Upper lobe of left lung (tissue), 5 donors: ENCODE measurements around a stretch of chr14.

DNA sequence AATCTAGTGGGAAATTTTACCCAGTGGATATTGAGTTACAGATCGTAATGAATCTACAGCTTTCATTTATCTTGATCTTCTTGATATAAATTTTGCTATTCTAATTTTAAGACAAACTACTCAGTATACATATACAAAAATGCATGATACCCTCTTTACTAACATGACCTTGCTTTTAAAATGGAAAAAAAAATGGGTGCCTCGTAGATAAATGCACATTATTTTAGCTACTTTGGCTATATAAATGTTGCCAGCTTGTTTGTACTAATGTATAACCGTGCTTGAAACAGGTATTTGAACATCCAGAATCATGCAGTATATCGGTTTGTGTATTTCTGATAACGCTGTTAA is 409 bp upstream of the ATL1 start:
- PRO-cap, 2 experiments, result no peak in any of the 2 experiments
- RAMPAGE, long total RNA, 4 experiments, result no peak in any of the 4 experiments

- PRO-cap, 2 experiments, result peak in 2 of 2 experiments; most common plus-strand start chr14:50561209 (in 1); most common minus-strand start chr14:50561220 (in 2)
- RAMPAGE, long total RNA, 4 experiments, result no peak in any of the 4 experiments
These were observed 978 bp downstream of the ATL1 start for GRCh38 chr14:50560903-50561342.

- PRO-cap, 2 experiments, result no peak in any of the 2 experiments
- RAMPAGE, long total RNA, 4 experiments, result no peak in any of the 4 experiments
These were observed 8.3 kb downstream of the SAV1 start for GRCh38 chr14:50659745-50660247.

DNA sequence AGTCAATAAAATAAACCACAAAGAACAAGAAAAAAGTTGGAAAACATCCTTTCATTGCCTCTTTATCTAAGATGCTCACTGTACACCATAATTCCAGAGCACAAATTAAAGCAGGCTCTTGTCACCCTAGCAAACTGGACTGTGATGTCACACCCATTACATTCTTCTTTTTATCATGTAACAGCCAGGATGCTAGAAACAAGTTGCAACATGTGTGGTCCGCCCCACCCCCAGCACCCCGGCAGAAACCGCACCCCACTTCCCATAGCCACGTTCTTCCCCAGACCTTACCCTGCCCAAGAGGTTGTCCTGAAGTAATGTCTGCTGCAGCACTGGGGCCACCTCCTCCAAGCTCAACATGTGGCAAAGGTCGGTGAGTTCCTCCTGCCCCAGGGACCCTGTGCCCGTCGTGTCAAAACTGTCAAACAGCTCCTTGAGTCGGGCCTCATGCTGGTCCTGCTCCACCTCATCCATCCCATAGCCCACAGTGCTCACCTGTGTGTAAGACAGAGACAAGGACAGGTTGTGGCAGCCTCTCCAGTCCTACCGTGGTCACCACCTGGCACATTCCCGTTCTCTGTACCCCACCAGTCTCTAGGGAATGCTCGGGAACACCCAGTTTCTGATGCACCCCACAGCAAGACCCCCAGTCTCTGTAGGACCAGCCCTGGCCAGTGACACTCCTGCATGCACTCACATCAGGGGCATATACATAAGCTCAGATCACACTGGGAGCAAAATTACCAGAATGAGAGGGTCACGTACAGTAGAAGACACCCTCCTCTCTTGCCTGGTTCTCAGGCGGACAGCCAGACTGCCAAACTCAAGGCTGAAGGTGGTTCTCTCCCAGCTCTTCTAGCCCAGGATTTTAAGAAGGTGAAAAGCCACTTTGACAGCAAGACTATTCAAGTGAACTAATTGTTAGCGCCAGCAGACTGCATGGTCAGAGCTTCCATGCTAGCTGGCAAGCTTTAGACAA is 9.1 kb downstream of the NIN start:
- PRO-cap, 2 experiments, result no peak in any of the 2 experiments
- RAMPAGE, long total RNA, 4 experiments, result no peak in any of the 4 experiments

DNA sequence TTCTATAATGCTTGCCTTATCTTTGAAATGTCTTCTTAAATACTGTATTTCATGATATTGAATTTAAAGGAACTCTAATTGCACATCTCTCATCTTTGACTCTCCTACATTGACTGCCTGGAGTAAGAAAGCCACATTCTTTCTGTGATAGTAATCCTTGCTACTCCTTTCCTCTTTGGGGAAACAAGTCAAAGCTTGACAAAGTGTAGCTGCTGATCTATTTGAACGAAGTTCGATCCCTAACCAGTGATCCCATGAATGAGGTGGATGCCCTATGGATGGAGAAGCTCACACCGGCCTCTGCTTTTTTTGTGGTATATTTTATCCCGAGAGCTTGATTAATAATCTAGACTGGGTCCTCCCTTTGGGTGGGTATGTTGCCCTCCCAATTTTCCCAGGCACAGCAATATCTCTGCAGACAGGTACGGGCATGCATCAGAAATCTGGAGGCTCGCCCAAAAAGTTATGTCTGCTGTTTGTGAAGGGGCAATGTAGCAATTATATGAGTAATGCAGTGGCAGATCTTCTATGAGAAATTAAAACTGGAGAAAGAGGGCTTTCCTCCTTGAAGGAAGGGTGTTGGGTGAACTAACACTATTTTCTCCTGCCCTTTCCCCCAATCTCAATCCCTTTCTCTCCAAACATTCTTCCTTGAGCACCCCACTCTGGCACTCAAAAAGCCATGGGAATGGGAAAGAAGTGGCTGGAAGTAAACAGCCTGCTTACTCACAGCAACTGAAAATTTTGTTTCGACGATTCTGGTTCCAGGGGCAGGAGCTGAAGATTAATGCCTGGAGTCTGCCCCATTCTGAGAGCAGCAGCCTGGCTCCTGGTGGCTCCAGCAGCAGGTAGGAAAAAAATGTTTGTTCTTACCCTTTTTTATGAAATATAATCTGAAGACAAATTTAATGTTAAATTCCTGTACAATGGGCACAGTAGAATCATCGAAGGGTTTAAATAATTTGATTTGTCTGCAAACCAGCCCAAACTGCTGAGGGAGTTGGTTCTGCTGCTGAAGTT is 162.8 kb upstream of the FRMD6 start:
- PRO-cap, 2 experiments, result no peak in any of the 2 experiments
- RAMPAGE, long total RNA, 4 experiments, result no peak in any of the 4 experiments

- PRO-cap, 2 experiments, result no peak in any of the 2 experiments
- RAMPAGE, long total RNA, 4 experiments, result no peak in any of the 4 experiments
These were observed 18.2 kb downstream of the FRMD6 start for GRCh38 chr14:51669948-51670187.

DNA sequence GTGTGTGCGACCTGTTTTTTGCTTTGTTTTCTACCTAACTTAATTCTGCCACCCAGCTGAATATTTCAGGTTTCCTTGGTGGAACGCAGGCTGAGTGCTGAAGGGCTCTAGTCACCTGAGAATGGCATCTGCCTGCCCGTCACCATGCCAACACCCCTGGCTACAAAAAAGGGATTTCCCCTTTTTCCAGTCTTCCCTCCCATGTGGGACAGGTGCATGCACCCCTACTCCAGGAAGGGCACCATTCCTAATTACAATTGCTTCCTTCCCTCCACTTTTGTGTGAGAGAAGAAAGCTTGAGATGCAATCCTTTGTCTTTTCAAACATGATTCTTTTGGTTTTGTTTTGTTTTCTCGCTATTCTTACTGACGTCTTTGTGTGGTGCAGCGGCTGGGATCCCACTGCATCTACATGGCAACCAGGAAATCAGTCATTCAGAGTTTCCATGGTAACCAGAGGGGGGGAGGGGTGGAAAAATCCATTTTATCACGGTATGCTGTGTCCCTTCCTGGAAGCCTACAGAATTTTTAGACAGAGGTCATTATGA is 13.8 kb upstream of the GNG2 start:
- PRO-cap, 2 experiments, result no peak in any of the 2 experiments
- RAMPAGE, long total RNA, 4 experiments, result no peak in any of the 4 experiments

DNA sequence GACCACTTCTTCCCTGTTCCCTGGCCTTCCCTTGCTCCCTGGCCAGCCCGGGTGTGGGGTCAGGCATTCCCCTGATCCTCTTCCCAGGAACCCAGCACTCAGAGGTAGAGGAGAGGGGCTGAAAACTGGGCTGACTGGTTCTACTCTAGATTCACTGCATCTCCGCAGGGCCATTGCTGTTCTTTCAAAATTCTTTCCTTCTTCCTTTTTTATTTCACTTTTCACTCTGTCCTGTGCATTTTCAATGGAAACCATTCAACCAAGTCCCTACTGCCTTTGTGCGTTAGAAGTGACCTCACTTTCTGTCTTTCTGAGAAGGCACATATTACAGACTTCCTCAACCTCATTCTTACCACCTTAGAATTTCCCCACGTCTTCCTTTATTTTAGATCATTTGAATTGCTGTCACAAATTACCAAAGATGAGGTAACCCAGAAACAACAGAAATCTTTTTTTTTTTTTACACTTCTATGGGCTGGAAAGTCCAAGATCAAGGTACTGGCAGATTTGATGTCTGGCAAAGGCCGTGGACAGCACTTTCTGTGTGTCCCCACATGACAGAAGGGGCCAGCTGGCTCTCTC is 5.8 kb downstream of the GNG2 start:
- PRO-cap, 2 experiments, result no peak in any of the 2 experiments
- RAMPAGE, long total RNA, 4 experiments, result no peak in any of the 4 experiments

DNA sequence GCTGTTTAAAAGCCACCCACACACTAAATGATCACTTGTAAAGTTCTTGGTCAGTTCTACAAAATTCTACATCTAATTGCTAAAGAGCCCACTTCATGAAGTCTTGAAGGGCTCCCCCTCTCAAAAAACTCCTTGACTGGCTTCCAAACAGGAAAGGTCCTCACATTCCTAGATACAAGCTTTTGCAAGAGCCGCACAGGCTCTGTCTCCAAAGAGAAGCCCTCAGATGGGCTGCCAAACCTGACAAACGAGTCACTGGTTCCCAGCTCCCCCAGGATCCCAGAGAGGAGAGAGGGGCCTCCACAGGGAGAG is 5.9 kb downstream of the NID2 start:
- PRO-cap, 2 experiments, result no peak in any of the 2 experiments
- RAMPAGE, long total RNA, 4 experiments, result no peak in any of the 4 experiments

- PRO-cap, 2 experiments, result no peak in any of the 2 experiments
- RAMPAGE, long total RNA, 4 experiments, result no peak in any of the 4 experiments
These were observed 883 bp downstream of the NID2 start for GRCh38 chr14:52067635-52068716.

- PRO-cap, 2 experiments, result no peak in any of the 2 experiments
- RAMPAGE, long total RNA, 4 experiments, result no peak in any of the 4 experiments
These were observed 13.1 kb downstream of the PTGER2 start for GRCh38 chr14:52327216-52327566.

- PRO-cap, 2 experiments, result no peak in any of the 2 experiments
- RAMPAGE, long total RNA, 4 experiments, result no peak in any of the 4 experiments
These were observed 31.1 kb downstream of the PTGER2 start for GRCh38 chr14:52345147-52345595.

GRCh38 chr14:52457809-52458422 is 94.4 kb downstream of the TXNDC16 start:
- PRO-cap, 2 experiments, result no peak in any of the 2 experiments
- RAMPAGE, long total RNA, 4 experiments, result no peak in any of the 4 experiments

DNA sequence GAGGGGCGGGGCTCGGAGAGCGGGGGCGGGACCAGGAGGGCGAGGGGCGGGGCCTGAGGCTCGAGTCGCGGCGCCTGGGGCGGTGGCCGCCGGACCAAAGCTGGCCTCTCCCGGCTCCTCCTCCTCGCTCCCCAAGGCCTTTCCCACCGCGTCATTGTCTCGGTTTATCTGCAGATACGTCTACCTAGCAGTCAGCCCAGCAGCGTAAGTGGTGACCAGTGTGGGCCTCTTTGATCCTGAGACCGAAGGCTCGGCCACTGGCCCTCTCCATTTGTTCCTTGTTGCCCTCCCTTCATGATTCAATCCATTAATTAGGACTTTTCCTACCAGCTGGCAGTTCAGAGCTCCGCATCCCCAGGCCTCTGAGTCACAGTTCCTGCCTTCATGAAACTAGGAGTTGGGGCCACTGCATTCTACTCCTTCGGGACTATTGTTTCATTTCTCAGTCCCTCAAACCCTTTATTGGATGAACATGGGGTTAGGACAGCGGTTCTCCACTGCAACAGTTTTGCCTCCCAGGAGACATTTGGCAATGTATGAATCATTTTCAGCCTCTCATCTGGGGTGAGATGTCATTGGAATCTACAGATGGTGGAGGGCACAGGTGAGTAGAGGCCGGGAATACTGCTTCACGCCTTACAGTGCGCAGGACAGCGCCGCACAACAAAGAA is 451 bp upstream of the GNPNAT1 start:
- PRO-cap, 2 experiments, result peak in 2 of 2 experiments; most common plus-strand start position 63 of the sequence (in 1); most common minus-strand start position 378 of the sequence (in 1)
- RAMPAGE, long total RNA, 4 experiments, result no peak in any of the 4 experiments

DNA sequence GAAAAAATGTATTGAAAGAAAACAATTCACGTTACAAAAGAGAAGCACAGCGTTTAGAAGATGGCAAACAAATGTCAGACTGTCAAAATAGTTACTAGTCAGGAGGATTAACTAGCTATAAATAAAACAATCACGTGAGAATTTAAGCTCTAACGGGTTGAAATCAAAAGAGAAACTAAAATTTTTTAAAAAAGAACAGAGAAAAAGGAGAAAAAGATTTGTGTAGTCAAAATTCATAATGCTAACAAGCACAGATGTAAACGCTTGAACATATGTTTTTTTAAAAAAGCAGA is 26.4 kb downstream of the DDHD1 start:
- PRO-cap, 2 experiments, result no peak in any of the 2 experiments
- RAMPAGE, long total RNA, 4 experiments, result no peak in any of the 4 experiments

- PRO-cap, 2 experiments, result no peak in any of the 2 experiments
- RAMPAGE, long total RNA, 4 experiments, result no peak in any of the 4 experiments
These were observed 91.9 kb upstream of the DDHD1 start for GRCh38 chr14:53245050-53245490.

- PRO-cap, 2 experiments, result no peak in any of the 2 experiments
- RAMPAGE, long total RNA, 4 experiments, result no peak in any of the 4 experiments
These were observed 348.2 kb downstream of the BMP4 start for GRCh38 chr14:53608392-53608935.

GRCh38 chr14:53851466-53851955 is 105.1 kb downstream of the BMP4 start:
- PRO-cap, 2 experiments, result no peak in any of the 2 experiments
- RAMPAGE, long total RNA, 4 experiments, result no peak in any of the 4 experiments

GRCh38 chr14:54085411-54085852 is 128.8 kb upstream of the BMP4 start:
- PRO-cap, 2 experiments, result no peak in any of the 2 experiments
- RAMPAGE, long total RNA, 4 experiments, result no peak in any of the 4 experiments

- PRO-cap, 2 experiments, result no peak in any of the 2 experiments
- RAMPAGE, long total RNA, 4 experiments, result start-site peak on the plus strand in 1 of 4 experiments, at chr14:54574253-54574400 at its widest, 25 reads per replicate
These were observed 7.2 kb downstream of the SAMD4A start for GRCh38 chr14:54574141-54574543.